Prostate gland (tissue), 2 donors: ENCODE measurements around a stretch of chr4.

DNA sequence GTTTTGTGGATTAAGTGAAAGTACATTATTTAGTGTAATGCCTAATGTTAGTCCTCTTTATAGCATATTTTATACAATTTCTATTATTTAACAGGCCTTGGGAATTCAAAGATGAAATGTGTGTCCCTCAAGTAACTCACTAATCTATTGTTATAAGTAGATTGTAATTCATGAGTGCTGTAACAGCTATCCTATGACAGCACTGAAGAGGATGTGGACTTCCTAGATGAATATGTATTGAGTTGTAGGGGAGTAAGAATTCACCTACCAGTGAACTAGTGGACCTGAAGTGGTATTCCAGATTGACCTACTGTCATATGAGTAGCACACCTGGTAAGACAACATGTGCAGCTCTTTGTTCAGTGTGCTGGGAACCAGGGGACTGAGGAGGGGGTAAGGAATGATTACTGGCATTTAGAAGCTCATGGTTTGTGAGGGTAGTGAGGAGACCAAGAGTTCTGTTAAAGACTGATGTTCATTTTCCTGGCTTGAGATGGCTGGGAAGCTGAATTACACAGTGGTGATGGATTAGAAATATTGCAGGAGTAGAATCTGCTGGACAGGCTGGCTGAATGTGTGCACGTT, 6.7 kb downstream of the RAPGEF2 start:
- PRO-cap = no peak
- RAMPAGE, long total RNA, 2 experiments = no peak in any of the 2 experiments

DNA sequence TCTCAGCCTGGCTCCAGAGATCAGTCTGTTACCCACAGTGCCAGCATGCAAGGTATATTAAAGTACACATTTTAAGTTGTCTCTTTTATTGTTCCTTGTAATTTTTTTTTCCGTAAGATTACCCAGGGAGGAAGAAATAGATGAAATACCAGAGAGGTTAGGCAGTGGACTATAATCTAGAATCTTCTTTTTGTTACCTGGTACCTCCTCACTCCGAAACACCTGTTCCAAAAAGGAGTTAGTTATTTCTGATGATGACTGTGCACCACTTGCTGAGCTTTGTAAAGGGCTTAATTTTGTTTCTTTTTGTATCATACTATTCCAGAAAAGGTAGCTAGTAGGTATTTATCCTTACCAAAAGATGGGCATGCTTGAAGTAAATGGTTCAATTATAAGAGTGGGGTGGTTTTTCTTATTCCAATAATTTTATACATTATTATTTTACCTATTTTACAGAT, 59.9 kb downstream of the RAPGEF2 start:
- PRO-cap = no peak
- RAMPAGE, long total RNA, 2 experiments = no peak in any of the 2 experiments

- PRO-cap = no peak
- RAMPAGE, long total RNA, 2 experiments = no peak in any of the 2 experiments
These were observed 113.3 kb downstream of the RAPGEF2 start for GRCh38 chr4:159216065-159216613.

DNA sequence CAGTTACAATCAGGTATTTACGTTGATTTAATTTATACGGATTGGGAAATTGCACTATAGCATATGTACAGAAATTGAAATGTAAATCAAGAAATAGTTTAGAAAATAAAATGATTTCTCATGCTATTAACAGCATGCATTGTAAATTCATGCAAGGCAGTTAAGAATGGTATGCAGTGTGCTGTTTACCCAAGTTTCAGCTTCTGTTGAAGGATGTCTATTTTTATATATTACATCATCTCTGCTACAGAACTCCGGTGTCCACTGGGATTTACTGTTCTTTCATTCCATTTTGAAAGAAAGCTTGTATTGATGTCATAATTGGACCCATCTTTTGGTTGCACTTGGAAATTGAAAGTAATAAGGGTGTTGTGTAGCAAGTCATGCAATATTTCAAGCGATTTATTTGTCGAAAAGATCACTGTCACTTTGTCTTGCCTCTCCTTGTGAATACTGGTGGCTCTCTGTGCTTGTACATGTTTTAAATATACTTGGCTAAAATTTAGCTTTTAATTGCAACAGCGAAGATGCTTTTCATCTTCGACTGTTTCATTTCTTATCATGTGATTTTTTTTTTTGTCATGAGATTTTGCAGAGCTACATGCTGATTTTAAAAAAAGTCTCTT, 145.9 kb downstream of the RAPGEF2 start:
- PRO-cap = no peak
- RAMPAGE, long total RNA, 2 experiments = no peak in any of the 2 experiments

DNA sequence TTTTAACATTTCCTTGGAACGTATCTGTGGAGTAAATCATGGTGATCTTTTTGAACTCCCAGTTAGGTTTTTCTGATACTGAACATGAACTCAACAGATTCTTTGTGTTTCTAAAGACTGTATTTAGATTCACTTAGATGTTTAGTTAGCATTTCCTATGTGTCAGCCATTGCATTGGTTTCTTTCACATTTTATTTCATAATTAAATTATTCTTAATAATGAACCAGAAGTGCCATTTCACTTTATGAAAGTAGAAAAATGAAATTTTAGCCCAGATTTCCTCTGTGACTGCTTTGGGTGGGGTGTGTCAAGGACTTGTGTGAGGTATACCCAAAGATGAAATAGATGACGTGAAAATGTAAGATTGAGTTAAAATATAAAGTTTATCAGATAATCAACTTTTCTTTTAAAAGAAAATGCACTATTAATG, 160.0 kb downstream of the RAPGEF2 start:
- PRO-cap = no peak
- RAMPAGE, long total RNA, 2 experiments = no peak in any of the 2 experiments

GRCh38 chr4:159268110-159268632, 165.3 kb downstream of the RAPGEF2 start:
- PRO-cap = no peak
- RAMPAGE, long total RNA, 2 experiments = no peak in any of the 2 experiments

- PRO-cap = no peak
- RAMPAGE, long total RNA, 2 experiments = no peak in any of the 2 experiments
These were observed 212.5 kb downstream of the RAPGEF2 start for GRCh38 chr4:159315273-159315794.

- PRO-cap = no peak
- RAMPAGE, long total RNA, 2 experiments = no peak in any of the 2 experiments
These were observed 214.3 kb downstream of the RAPGEF2 start for GRCh38 chr4:159317223-159317613.

GRCh38 chr4:159382727-159383359, 280.0 kb downstream of the RAPGEF2 start:
- PRO-cap = no peak
- RAMPAGE, long total RNA, 2 experiments = no peak in any of the 2 experiments

DNA sequence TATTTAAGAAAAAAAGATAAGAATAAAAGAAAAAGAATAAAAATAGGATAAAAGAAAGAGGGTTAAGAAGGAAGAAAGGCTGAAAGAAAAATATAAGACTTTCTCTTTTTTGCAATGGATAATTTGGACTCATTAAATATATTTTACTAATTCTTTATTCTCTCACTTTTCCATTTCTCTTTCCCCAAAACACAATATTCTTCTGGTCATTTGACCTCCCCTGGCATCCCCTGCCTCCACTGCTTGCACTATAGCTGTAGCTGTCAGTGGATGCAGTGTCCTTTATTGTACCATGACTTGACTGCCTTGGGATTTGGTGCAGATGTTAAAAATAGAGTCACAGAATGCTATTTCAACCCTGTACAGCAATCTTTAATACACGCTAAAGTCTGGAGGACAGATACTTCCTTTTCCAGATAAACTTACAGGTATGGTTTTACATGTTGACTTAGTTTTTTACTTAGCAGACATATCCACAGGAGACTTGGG, 461.6 kb downstream of the NAF1 start:
- PRO-cap = no peak
- RAMPAGE, long total RNA, 2 experiments = no peak in any of the 2 experiments

- PRO-cap = no peak
- RAMPAGE, long total RNA, 2 experiments = no peak in any of the 2 experiments
These were observed 1.3 kb downstream of the NAF1 start for GRCh38 chr4:163165273-163165906.

DNA sequence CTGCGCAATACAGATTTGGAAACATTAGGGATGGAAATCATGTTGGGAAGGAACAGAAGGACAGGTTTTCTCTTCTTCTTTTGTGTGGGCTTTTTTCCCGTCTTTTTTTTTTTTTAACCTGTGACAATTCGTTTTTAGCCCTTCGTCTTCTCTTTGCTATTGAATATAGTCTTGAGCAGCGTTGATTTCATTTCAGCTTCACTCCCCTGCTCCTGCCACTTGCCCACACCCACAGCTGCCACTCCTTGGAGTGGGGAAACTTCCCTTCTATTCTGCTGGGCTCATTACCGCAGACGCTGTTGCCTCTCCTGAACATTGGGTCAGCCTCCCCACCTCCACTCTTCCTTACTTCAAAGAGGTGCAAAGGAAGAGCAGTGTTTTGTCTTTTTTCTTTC, 621 bp upstream of the NPY5R start:
- PRO-cap = no peak
- RAMPAGE, long total RNA, 2 experiments = no peak in any of the 2 experiments

GRCh38 chr4:163343469-163343814, 250 bp upstream of the NPY5R start:
- PRO-cap = no peak
- RAMPAGE, long total RNA, 2 experiments = no peak in any of the 2 experiments

DNA sequence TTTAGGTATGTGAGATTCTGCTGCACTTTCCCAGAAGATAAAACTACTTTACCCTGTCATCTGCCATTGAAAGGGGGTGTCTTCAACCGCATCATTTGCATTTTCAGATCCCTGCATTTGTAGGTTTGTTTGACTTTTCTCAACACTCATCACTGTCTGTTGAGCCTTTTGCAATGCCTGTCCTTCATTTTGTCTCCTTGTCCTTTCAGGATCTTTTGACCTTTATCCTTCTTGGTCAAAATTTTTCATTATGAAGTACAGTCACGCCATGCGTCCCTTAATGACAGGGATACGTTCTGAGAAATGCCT, 103.6 kb downstream of the TMA16 start:
- PRO-cap = no peak
- RAMPAGE, long total RNA, 2 experiments = no peak in any of the 2 experiments

- PRO-cap = no peak
- RAMPAGE, long total RNA, 2 experiments = no peak in any of the 2 experiments
These were observed 179.8 kb downstream of the TMA16 start for GRCh38 chr4:163674360-163674559.

- PRO-cap = bidirectional peak, plus-strand start at chr4:164956978, minus-strand start at chr4:164956871
- RAMPAGE, long total RNA, 2 experiments = start-site peak on the plus strand in 2 of 2 experiments, at chr4:164956956-164956999 at its widest, 110 to 152 reads per replicate
These were observed 20.6 kb downstream of the TRIM61 start for GRCh38 chr4:164956517-164957589.

DNA sequence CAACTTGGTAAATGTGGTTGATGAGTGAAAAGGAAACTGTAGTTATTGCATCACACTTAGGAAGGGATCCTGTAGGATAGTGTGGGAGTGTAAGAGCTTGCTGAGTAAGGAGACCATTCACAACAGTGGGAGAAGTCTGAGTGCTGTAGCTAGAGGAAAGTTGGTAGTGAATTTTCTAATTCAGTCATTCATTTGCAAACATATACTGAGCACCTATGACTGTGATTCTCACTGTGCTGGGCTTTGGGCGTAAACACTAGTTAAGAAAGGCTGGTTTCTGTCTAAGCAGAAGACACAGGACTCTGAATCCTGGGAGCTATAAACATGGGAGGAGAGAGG, 14.3 kb upstream of the CPE start:
- PRO-cap = no peak
- RAMPAGE, long total RNA, 2 experiments = no peak in any of the 2 experiments

GRCh38 chr4:165464344-165464862, 85.6 kb downstream of the CPE start:
- PRO-cap = no peak
- RAMPAGE, long total RNA, 2 experiments = start-site peak on the plus strand in 2 of 2 experiments, at chr4:165464419-165464522 at its widest, 32 to 52 reads per replicate

DNA sequence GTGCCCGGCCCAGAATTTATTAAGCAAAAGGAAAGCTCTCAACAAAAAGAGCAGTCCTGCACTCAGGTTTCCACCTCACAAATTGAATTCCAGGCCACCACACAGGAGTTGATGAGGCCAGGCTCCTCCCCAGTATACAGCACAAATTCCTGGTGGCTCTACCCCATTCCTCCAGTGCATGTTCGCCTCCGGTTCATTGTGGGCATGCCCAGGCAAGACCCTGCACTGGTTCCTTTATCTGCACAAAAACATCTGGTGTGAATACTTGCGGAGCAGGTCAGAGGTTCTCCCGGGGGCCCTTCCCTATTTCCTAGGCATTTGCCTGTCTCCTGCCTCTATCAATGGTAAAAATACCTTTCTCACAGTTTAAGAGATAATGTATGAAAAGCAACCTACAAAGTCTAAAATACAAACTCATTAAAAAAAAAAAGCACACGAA, 195.2 kb upstream of the ANXA10 start:
- PRO-cap = bidirectional peak, plus-strand start at position 272 of the sequence, minus-strand start at position 84 of the sequence
- RAMPAGE, long total RNA, 2 experiments = no peak in any of the 2 experiments

DNA sequence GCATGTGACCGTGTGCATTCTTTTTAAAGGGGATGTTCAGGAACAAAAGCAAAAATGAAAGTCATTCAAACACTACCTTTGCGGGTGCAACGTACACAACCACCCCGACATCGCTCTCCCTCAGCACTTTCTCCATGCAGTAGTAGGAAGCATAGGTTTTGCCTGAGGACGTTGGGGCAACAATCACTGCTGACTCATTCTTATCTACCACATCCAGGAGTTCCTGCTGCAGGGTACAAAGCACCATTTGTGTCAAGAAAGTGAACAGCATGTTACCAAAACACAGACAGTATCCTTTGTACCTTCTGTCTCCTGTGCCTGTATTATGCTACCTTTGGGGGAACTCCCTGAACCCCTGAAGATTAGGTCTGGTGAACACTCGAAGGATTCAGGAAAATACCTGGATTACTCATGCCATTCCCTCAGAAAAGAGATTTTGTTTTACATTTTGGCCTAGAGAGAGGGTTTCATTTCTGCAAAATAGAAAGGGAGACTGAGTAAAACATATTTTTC, 58.6 kb downstream of the DDX60L start:
- PRO-cap = no peak
- RAMPAGE, long total RNA, 2 experiments = no peak in any of the 2 experiments